AG04450 (cell line): ENCODE measurements around a stretch of chr18.

GRCh38 chr18:77322445-77322980 lies 72.9 kb downstream of the GALR1 start:
- CAGE, long polyA plus RNA, result no peak
- RRBS, result no CpG with 5 or more reads among the region's 11 CpGs

DNA sequence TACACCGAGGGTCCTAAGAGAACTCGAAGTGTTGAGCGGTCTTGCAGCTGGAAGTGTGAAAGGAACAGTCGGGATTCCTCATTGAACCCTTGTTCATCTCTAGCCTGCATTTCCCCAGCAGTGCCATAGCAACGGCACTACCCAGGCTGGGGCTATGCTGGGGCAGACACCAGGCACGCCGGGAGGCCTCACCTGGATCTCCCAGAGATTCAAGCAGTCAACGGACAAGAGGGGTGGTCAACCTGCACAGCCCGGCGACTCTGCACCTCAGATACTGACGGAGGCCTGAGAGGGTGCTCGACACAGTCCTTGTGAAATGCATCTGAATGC lies 604.2 kb downstream of the GALR1 start:
- CAGE, long polyA plus RNA, result no peak
- RRBS, result 66% methylated on average over 3 of the region's 12 CpGs

DNA sequence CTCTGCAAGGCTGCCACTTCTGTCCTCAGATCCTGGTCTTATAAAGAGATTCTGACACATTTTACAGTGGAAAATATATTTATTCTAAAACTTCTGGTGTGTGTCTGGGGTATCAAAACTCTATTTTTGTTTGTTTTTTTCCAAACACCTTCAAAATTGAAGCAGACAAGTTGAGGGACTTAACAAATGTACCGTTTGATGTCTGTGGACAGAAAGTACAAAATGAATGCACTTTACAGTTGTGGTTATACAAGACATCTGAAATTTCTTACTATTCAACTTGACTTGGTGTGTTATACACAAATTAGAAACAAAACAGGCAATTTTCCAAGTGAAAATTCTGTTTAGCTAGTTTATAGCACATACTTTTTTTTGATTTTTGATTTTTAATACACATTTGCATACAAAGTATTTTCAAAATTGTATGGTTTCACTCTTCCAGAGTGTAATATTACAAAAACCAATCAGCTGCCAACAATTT lies 823.1 kb upstream of the SALL3 start:
- CAGE, long polyA plus RNA, result no peak
- RRBS, result no CpG with 5 or more reads among the region's 1 CpG

GRCh38 chr18:78280887-78281370 lies 698.7 kb upstream of the SALL3 start:
- CAGE, long polyA plus RNA, result no peak
- RRBS, result no CpG with 5 or more reads among the region's 5 CpGs

DNA sequence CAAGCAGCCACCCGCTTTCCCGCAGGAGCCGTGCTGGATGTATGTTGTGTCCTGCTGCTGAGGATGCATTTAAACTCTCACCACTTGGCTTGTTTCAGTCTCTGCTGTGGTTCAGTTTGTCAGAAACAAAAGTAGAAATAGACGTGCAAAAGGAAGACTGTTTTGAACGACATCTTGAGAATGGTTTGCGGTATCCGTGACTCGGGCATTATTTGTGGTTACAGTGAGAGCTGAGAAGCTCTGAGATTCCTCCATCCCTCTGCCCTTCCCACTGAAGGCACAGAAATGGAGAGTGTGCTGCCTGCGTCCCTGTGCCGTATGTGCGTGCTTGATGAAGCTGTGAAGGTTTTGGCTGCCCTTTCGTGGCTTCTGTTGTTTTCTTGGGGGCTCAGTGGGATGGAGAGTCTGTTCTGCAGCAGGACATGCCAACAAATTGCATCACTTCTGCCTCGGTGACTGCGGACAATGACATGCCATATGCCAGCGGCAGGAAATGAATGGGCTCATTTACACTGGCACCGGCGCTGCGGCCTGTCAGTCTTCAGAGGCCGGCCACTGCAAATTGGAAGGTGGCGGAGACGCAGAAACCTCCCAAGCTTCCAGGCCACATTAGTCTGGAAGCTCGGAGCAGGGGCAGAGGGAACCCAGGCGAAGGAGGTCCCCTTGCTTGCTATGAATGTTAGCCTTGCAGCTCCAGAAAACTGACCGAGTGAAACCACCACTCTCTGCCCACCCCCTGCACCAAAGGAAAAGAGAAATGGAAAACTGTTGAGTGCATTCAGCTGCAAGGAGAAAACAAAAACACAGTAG lies 417.6 kb upstream of the SALL3 start:
- CAGE, long polyA plus RNA, result no peak
- RRBS, result no CpG with 5 or more reads among the region's 24 CpGs

DNA sequence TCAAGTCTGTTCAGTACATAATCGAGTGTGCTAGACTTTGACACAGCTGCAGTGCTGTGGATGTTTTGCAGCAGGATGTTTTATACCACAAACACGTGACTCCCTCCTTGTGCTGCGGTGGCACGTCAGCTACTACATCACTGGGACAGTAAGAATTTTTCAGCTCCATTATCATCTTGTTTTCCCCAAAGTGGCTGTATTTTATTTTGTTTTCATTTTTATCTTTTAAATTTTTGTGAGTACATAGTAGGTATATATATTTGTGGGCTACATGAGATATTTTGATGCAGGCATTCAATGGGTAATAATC lies 70.1 kb downstream of the ATP9B start:
- CAGE, long polyA plus RNA, result no peak
- RRBS, result no CpG with 5 or more reads among the region's 4 CpGs

DNA sequence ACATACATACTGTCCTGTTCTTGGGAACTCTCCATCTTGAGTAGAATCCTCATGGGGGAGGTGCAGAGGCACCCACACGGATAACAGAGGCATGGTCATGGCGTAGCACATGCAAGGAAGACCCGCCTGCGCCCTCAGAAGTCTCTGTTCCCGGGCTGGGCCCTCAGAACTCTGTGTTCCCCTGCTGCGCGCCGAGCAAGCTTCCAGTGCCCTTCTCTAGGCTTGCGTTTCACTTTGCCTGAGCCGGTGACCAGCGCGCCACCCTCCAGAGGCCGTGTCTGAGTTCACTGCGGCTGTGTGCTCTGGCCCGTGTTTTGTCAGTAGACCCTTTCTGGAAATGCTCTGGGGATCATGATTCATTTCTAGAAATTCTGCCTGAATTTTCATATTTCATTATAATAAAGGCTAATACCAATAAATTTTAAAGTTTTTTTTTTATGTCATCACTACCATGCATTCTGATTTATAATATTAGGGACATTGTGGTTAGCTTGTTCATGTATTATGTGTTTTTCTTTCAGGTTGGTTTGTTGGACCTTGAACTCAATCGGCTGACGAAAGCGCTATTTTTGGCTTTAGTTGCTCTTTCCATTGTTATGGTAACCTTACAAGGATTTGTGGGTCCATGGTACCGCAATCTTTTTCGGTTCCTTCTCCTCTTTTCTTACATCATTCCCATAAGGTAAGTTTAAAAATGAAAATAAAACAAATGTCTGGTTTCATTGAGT lies 142.7 kb upstream of the NFATC1 start:
- CAGE, long polyA plus RNA, result no peak
- RRBS, result 98% methylated on average over 3 of the region's 20 CpGs

GRCh38 chr18:79394582-79394817 lies 1.2 kb upstream of the NFATC1 start:
- CAGE, long polyA plus RNA, result no peak
- RRBS, result 4% methylated on average over 15 of the region's 29 CpGs

- CAGE, long polyA plus RNA, result no peak
- RRBS, result no CpG with 5 or more reads among the region's 22 CpGs
Observed at GRCh38 chr18:79435870-79436290, 40.1 kb downstream of the NFATC1 start.

DNA sequence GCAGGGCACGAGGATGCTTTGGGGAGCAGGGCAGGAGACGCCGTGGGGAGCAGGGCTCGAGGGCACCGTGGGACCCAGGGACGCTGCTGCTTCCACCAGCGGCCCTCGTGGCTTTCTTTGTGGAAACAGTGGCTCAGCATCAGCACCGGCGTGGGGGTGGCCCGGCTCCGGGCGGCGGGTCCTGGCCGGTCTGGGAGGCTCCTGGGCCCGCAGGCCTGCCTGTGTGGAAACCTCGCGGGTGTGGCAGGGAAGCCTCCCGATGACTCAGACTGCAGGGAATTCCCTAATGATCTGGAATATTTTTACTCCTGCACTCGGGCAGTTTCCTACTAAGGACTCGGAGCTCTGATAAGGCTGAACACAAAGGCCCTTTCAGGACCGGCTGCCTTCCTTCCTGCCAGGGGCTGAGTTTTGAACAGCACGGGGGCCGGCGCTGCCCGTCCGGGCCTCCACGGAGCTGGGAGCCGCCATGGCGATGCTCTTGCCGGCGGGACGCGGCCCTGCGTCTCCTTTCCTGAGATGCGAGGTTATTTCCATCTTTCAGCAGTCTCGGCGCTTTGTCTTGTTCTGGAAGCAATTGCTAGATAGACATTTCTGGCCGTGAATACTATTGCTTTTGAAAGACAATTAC lies 62.7 kb downstream of the NFATC1 start:
- CAGE, long polyA plus RNA, result no peak
- RRBS, result 57% methylated on average over 8 of the region's 39 CpGs

- CAGE, long polyA plus RNA, result no peak
- RRBS, result 37% methylated on average over 3 of the region's 40 CpGs
Observed at GRCh38 chr18:79464871-79466183, 69.6 kb downstream of the NFATC1 start.

GRCh38 chr18:79487651-79487921 lies 91.9 kb downstream of the NFATC1 start:
- CAGE, long polyA plus RNA, result no peak
- RRBS, result no CpG with 5 or more reads among the region's 29 CpGs

GRCh38 chr18:79522267-79522905 lies 126.7 kb downstream of the NFATC1 start:
- CAGE, long polyA plus RNA, result no peak
- RRBS, result no CpG with 5 or more reads among the region's 16 CpGs

DNA sequence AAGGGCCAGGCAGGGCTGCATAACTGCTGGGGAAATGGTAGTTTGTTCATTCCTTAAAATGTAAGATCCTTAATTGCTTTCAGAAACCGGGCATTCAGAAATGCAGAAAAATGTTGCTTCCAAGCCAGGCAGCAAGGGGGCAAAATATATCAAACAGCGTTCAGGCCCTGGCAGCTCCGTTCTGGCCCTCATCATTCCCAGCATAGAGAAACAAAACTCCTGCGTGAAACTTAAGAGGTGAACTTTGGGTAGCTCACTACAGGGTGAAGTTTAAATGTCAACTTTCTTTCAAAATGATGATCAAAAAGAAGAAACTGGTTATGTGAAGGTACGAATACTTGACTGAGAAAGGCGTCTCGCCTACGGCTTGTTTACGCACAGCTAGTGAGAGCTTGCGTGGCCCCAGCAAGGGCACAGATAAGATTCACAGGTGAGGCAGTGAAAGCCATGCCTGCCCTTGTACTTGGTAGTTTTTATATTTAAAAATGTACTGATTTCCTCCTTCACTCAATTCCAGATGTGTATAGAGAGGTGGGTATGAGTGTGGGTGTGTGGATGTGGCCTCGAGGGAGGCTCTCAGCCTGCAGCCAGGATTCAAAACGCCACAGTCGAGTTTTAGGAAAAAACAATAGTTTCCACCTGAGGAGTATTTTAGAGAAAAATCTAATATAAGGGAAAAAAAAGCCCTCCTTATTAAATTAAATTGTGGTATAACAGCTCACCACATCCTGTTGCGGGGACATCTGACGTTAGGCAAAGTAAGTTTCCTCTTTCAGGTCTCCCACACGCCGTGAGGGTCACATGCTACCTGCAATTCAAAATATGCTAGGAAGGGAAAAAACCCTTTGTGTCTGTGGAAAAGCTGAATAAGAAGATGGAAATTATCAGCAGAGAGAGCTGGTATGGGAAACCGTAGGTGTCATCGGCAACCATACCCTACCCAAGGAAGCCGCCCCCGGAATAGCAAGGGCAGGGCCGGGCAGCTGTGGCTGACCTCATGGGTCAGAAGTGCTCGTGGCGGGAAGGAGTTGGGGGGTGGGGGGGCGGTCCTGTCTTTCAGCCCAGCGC lies 127.7 kb downstream of the NFATC1 start:
- CAGE, long polyA plus RNA, result no peak
- RRBS, result no CpG with 5 or more reads among the region's 26 CpGs

DNA sequence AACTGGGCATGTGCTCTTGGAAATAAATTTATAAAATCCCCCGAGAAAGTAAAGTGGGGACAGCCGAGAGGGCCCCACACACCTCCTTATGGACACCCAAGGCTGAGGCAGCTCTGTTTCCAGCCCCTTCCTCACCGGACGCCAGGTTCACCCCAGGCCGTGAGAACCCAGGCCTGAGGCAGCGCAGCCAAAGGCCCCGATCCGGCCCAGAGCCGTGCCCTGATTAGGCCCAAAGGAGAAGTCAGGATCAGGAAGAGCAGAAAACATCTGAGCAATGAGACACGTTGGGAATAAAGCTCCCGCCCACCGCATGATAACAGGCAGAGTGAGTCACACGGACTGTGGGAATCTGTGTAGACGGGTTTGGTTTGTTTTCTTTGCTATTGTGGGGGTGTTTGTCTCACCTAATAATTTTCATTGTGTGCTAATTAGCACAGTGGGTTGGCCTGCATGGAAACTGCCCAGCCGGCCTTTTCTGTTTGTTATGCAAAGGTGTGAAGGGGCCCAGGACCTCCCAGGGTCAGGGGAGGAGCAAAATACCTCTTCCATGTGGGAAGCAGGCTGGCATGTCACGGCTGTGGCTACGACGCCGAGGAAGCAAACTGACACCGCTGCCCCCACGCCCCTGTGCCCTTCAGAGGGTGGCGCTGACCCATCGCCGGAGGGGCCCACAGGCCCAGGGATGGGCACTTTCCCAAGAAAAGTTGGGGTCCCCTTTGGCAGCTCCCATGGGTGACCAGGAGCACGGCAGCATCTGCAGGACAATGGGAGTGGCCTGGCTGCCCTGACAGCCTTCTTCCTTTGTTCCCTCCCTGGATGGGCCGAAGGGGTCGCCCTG lies 68.5 kb upstream of the CTDP1 start:
- CAGE, long polyA plus RNA, result no peak
- RRBS, result 73% methylated on average over 6 of the region's 27 CpGs

DNA sequence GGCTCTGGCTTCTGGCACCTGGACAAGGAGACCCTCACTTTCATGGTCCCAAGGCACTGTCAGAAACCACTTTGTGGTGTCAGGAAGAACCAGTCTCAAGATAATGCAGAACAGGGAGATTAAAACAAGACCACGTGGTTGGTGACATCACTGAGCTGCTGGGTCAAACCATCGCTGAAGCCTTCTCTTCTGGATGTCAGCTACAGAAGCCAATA lies 55.1 kb upstream of the CTDP1 start:
- CAGE, long polyA plus RNA, result no peak
- RRBS, result no CpG with 5 or more reads among the region's 2 CpGs

GRCh38 chr18:79683272-79683761 lies 3.7 kb downstream of the CTDP1 start:
- CAGE, long polyA plus RNA, result no peak
- RRBS, result no CpG with 5 or more reads among the region's 11 CpGs

GRCh38 chr18:79730102-79730692 lies 50.6 kb downstream of the CTDP1 start:
- CAGE, long polyA plus RNA, result no peak
- RRBS, result no CpG with 5 or more reads among the region's 11 CpGs

GRCh38 chr18:79922692-79923240 lies 28.7 kb downstream of the SLC66A2 start:
- CAGE, long polyA plus RNA, result no peak
- RRBS, result no CpG with 5 or more reads among the region's 14 CpGs

- CAGE, long polyA plus RNA, result no peak
- RRBS, result no CpG with 5 or more reads among the region's 5 CpGs
Observed at GRCh38 chr18:79939004-79939508, 12.4 kb downstream of the SLC66A2 start.